Cerebral cortex (tissue), 2 donors: ENCODE measurements around the genes COPS6, TRAPPC14 and GPC2.

DNA sequence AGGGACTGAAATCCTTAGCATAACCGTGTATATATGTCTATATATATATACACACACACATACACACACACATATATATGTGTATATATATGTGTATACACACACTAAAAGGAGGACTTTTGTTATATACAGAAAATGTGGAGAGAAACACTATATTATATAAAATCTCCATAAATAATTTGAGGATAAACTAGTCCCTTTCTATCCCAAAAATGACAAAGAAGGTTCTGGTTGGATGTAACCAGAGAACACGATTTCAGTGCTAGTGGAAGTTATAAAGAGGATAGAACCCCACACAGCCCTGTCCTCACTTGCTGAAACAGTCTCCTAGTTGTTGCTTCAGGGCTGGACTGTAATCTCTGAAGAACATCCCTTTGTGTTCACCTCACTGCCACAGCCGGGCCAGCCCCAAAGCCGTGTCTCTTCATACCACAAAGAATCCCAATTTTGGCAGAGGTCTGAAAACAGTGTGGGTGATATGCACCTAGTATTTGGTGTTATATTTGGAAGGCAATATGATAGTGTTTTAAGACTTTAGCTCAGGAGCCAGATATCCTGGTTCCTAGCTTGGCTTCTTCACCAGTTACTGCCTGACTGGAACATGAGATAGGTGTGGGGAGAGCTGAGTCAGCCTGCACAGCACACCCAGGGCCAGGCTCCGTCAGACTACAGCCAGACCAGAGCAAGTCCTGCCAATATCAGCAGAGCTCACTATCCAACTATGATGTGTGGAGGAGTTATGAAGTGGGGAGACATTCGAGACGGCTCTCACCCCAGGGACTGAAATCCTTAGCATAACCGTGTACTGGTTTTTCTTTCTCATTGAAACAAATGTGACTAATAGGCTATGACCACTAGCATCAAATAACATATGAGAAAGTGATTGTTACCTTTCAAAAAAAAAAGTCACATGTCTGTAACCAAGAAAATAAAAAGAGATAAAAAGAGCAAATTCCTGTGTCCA is 21.2 kb downstream of the CYP3A4 start:
- PRO-cap, 2 experiments: no peak in any of the 2 experiments

- PRO-cap, 2 experiments: no peak in any of the 2 experiments
Measured at GRCh38 chr7:99837907-99838386, 10.1 kb downstream of the CYP3A43 start.

- PRO-cap, 2 experiments: no peak in any of the 2 experiments
Measured at GRCh38 chr7:100023272-100024001, 8.0 kb downstream of the ZKSCAN1 start.

DNA sequence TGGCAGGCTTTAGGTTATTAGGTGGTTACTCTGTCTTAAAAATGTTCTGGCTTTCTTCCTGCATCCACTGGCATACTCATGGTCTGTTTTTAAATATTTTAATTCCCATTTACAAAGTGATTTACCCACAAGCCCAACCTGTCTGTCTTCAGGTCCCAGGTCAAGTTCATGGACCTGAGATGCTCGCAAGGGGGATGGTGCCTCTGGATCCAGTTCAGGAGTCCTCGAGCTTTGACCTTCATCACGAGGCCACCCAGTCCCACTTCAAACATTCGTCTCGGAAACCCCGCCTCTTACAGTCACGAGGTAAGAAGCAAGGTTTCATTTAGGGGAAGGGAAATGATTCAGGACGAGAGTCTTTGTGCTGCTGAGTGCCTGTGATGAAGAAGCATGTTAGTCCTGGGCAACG is 8.6 kb downstream of the ZKSCAN1 start:
- PRO-cap, 2 experiments: no peak in any of the 2 experiments

DNA sequence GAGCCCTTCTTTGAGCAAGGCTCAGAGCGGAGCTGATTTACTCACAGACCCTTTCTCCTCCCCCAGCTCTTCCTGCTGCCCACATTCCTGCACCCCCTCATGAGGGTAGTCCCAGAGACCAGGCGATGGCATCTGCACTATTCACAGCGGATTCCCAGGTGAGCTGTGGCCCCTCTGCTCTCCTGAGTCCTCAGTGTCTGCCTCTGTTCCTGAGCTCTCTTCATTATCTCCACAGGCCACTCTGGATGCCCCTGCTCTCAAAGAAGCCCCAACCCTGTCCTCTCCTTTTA is 14.3 kb downstream of the ZKSCAN1 start:
- PRO-cap, 2 experiments: no peak in any of the 2 experiments

DNA sequence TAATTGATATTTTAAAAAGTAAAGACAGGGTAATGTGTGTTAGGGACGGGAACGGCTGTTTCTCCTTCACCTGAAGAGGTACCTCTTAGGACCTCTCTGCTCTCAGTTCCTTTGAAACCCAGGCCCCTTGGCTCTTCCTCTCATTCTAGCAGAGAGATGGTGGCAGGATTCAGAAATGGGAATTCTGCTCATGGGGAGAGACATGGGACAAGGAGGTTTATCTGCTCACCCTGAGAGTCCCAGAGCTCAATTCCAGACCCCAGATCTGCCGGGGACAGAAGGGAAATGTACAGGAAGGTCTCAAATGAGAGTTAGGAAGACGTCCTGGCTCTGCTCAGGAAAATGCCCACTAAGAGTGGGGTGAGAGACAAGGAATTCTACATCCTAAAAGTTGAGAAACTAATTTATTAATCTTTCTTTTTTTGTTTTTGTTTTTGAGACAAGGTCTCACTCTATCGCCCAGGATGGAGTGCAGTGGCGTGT is 8.6 kb downstream of the ZNF3 start:
- PRO-cap, 2 experiments: no peak in any of the 2 experiments

DNA sequence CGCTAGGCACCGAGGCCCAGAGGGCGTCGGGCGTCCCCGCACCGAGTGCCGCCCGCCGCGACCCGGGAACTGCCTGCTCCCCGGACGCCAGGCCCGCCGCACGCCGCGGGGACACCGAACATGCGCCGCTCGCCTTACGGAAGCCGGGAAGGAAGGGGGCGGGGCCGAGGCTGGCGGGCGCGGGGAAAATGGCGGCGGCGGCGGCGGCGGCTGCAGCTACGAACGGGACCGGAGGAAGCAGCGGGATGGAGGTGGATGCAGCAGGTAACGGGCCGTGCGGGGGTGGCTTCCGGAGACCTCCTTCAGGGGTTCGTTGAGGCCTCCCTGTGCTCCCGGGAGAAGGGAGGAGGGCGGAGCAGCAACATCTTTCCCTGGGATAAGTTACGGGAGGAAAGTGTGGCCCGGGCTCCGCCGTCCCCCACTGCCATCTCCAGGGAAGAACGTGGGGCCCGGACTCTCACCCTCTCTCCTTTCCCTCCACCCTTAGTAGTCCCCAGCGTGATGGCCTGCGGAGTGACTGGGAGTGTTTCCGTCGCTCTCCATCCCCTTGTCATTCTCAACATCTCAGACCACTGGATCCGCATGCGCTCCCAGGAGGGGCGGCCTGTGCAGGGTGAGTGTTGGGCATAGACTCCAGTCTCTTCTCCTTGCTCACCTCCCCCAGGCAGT is at the start of gene COPS6:
TSS of gene COPS6 (plus strand) at position 167 of the 669 bp plus-strand sequence.
- PRO-cap, 2 experiments: peak in 1 of 2 experiments; most common plus-strand start position 167 of the sequence (in 1); most common minus-strand start position 71 of the sequence (in 1)

DNA sequence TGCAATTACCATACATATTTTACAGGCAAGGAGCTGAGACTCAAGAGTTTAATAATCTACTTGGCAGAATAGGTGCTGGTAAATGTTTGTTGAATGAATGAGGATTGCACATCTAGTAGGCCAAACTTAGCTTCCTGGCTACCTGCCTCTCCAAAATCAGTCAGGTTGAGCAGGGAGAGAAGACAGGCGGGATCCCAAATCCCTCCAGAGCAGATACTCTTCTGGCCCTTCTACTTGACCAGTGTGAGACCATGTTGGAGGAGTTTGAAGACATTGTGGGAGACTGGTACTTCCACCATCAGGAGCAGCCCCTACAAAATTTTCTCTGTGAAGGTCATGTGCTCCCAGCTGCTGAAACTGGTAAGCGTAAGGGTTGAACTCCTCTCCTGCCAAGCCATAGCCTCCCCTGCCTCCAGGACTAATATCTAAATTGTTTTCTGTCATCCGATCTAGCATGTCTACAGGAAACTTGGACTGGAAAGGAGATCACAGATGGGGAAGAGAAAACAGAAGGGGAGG is 2.4 kb upstream of the MBLAC1 start:
- PRO-cap, 2 experiments: no peak in any of the 2 experiments

GRCh38 chr7:100157279-100157663 is 1.3 kb downstream of the TRAPPC14 start:
- PRO-cap, 2 experiments: no peak in any of the 2 experiments

- PRO-cap, 2 experiments: peak in 1 of 2 experiments; most common plus-strand start chr7:100158781 (in 1); most common minus-strand start chr7:100158685 (in 1)
Measured at GRCh38 chr7:100158590-100159158, at the start of gene TRAPPC14. TRAPPC14 (minus strand) TSS chr7:100158723.

DNA sequence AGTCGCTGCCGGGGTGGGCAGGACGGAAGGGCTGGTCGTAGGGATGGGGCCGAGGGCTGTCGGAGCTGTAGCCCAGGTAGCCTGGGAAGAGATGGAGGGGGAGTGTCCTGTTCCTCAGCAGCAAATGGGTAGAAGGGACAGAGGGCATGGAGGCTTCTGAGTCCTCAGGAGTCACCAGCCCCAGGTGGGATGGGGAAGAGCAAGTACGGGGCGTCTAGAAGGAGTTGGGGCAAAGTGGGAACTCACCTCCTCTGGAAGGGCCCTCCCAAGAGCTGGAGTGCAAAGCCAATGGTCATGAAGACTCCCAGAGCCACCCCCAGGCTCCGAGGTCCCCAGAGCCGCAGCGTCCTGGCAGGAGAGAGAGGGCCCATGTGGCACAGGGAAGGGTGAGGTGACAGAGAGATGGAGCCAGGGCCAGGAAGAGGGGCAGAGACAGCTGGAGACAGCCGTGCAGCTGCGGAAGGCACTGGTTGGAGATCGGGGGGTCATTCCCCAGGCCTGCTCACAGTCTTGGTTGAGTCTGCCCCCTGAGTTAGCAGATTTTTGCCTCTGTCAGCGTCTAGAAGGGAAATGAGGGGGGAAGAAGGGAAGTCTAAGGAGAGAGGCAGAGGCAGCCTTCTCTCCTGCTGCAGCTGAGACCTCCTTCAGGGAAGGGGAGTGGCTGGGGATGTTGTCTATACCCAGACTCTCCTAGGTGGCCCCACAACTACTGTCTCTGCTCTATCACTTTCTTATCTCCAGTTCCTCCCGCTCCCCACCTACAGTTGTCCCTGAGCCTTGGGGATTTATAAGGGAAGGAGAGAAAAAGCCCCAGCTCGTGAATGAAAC is 1.5 kb downstream of the GAL3ST4 start:
- PRO-cap, 2 experiments: no peak in any of the 2 experiments

DNA sequence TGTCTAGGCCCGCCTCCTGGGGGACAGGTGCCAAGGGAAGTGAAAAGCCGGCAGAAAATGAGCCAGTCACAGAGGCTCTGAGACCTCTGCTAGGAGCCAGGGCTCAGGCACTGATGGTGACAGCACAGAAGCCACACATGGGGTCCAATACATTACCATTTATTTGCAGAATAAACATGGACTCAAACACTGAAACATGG is 946 bp upstream of the GAL3ST4 start:
- PRO-cap, 2 experiments: no peak in any of the 2 experiments

DNA sequence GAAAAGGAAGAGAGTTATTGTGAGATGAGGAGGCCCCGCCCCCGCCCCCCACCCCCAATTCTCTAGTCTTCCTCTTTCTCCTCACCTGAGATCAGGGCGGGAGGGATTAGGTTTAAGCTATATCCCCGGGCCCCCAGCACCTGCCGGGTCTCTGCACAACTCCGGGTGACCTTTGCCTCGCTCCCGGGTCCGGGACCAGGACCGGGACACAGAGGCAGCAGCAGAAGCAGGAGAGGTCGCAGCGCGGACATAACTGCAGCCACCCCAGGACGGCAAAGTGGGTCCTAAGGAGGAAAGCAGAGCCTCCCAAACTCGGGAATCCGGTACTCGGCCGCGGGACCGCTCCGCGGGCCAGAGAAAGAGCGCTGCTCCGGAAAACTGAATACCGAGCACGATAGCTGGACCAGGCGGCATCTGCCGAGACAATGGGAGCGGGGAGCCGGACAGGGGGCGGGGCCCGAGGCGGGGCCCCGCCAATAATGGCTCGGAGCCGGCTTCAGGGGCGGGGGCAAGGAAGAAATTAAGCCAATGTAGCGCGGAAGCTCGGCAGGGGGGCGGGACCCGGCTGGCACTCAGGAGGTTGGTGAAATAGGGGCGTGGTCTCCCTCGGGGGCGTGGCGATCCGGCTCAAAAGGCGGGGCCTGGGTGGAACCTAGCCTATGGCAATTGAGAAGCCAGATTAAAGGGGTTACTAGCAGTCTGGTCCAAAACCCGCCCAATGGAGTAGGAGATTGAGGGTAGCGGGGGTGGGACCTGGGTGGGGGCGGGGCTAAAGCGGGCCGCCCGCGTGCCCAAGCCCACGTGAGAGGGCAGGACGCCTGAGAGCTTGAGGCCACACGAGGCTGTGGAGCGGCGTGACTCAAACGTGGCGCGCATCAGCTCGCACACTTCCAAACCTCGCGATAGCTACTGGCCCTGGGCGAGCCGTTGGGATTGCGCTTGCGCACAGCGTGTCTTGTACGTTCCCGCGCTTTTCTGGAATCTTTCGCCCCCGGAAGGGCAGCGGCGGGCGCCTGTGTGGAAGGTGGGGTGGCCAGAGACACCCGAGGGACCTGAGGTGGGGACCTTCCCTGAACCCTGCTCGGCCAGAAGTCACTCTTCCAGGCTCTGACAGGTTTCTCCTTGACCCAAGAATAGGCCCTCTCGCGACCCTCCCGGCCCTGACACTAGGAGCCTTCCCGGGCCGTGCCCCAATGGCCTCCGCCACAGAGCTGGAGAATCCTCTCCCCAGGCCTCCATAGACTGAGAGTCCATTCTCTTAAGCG is at the start of gene GPC2:
TSS of gene GPC2 (minus strand) at position 433 of the 1,265 bp plus-strand sequence.
- PRO-cap, 2 experiments: peak in 1 of 2 experiments; most common minus-strand start position 380 of the sequence (in 1)

- PRO-cap, 2 experiments: no peak in any of the 2 experiments
Measured at GRCh38 chr7:100189842-100190457, 12.2 kb downstream of the STAG3 start.

DNA sequence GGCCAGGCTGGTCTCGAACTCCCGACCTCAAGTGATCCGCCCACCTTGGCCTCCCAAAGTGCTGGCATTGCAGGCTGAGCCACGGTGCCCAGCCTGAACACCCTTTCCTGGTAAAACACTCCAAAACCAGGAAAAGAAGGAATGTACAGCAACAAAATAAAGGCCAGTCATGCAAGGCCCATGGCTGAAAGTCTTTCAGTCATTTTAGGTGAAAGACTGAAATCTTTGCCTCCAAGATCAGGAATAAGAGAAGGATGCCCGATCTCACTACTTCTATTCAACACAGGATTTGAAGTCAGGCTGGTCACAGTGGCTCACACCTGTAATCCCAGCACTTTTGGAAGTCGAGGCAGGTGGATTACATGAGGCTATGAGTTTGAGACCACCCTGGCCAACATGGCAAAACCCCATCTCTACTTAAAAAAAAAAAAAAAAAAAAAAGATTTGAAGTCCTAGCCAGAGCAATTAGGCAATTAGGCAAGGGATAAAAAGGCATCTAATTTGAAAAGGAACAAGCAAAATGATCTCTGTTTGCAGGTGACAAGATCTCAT is 4.9 kb downstream of the PILRB start:
- PRO-cap, 2 experiments: no peak in any of the 2 experiments

DNA sequence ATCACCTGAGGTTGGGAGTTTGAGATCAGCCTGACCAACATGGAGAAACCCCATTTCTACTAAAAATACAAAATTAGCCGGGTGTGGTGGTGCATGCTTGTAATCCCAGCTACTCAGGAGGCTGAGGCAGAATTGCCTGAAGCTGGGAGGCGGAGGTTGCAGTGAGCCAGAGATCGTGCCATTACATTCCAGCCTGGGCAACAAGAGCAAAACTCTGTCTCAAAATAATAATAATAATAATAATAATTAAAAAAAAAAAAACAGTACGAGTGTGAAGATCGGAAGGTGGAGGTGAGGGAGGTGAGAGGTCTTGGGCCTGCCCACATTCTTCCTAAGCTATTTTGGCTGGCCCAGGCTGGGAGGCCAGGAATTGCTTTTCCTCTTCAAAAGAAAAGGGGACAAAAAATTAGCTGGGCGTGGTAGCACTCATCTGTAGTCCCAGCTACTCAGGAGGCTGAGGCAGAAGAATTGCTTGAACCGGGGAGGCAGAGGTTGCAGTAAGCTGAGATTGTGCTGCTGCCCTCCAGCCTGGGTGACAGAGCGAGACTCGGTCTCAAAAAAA is 3.8 kb upstream of the PPP1R35 start:
- PRO-cap, 2 experiments: no peak in any of the 2 experiments

DNA sequence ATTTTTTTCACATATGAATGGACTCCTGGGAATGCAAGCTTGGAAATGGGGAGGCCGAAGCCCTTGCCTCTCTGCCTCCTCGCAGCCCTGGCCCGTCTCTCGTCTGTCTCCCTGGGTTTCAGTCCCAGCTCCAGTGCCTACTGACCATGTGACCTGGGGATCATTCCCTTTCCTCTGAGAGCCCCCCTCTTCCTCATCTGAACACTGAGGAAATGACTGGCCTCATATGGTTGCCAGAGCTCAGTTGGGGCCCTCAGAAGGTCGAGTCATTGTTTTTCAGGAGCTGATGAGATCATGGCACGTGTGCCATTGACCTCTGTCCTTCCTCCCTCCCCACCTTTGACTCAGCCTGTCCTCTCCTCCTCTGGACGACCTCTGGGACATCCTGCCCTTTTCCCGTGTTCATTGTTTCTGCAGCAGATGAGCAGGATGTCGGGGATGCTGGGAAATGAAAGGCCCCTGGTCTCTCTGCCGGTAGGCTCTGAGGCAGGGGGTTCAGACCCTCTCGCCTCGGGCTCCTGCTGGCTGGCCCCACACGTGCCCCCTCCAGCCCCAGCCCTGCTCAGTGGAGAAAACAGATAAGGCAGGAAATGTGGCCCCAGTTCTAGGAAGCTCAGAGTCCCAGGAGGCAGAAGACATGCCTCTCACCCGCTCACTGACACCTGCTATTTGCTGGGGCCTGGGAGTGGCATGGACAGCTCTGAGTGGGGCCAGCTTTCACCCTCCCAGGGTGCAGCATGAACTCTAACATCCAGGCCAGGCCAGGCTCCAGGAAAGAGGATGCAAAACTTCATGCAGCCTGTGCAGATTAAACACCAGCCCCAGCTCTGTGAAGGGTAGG is 8.2 kb upstream of the PPP1R35 start:
- PRO-cap, 2 experiments: peak in 1 of 2 experiments; most common plus-strand start position 399 of the sequence (in 1); most common minus-strand start position 105 of the sequence (in 1)

- PRO-cap, 2 experiments: no peak in any of the 2 experiments
Measured at GRCh38 chr7:100470649-100471000, 6.6 kb upstream of the SPACDR start.

- PRO-cap, 2 experiments: no peak in any of the 2 experiments
Measured at GRCh38 chr7:100493861-100494536, 10.3 kb downstream of the NYAP1 start.

GRCh38 chr7:100515990-100516525 is 22.9 kb upstream of the AGFG2 start:
- PRO-cap, 2 experiments: no peak in any of the 2 experiments